ENCODE measurements around the genes NXT1 and CST4.

- PRO-cap, result bidirectional peak, plus-strand start at chr20:21304089, minus-strand start at chr20:21304054
Observed at GRCh38 chr20:21303925-21304179, 721 bp downstream of the XRN2 start.

DNA sequence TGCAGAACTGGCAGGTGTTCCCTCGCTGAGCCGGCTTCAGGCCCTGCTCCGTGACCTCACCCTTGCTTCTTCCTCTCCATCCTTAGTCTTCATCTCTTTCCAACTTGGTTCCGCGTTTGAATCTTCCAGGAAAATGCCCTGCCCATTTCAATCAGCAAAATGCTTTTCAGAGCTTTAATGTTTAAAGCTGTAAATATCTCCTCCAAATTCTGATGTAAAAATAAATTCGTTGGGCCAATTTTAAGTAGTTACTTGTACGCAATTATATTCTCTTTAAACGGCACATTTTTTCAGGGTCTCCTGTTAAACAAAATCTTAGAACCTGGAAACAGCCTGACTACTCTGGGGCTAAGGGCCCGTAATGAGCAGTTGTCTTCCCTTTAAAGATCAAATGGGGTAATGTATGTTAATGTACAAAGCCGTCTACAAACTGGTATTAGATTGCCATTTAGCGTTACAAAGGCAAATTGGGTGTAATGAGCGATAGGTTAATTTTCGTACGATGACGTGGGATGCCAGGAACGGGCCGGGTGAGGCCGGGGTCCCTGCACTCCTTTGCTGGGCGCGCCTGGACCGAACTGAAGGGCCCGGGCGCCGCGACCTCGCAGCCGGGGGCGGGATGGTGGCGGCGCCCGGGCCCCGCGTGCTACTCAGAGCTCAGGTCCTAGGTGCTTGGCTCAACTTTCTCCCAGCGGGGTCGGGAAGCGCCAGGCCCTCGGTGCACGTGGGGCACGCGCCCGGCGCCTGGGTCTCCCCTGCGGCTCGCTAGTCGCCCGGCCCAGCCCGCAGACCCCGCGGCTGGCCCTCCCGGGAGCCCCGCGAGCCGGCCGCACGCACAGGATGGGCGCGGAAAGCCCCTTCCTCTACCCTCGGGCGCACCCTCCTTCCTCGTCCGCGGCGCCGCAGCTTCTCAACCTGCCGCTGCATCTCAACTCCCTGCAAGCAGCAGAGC, 6.1 kb downstream of the NKX2-4 start:
- PRO-cap, result no peak

DNA sequence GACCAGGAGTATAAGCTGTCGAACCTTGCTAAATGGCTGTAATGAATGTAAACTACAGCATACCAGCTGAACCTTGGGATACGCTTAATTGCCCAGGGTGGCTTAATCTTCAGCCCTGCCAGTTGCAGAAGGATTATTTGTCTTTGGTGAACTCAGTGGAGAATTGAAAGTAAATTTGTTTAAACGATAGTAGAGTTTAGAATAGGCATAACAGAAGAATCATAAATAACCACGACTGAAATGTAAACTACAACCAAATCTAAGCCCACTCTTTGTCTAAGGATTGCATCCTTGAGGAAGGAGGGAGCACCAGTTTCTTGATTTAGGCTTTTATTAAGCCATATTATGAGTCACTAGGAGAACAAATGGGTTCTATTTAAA, 40.9 kb downstream of the NKX2-2 start:
- PRO-cap, result no peak

DNA sequence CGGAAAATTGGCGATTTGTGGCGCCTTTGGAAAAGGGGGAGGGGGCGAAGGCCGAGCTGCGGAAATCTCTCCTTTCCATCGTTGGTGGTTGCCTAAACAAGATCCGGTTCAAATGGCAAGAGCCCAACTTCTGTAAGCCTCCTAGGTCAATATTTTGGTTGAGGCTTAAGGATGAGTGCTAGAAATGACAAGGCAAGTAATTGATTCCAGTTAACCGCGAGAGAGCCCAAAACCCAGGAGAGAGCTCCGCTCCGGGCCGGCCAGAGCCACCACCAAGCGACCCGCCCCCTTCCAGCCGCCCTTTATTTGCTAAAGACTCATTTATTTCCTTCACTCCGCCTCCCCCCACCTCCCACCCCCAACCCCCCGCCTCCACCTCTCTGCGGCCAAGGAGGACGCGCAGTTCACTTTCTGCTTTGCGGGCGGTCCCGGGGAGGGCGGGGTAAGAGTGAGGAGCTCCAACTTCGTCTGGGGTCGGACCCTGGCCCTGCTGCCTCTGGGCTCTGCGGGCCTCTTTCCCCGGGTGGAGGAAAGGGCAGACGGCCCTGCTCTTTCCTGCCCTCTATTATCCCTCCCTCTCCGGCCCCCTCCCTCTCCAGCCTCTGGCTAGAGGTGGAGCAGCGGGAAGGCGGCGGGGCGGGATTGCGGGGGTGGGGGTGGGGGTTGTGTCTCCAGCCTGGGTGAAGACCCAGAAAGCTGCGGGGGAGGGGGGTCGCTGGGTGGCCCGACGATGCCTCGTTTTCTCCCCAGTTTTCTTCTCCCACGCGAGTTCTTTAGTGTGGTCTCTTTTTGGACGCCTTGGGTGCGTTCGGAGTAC, 965 bp upstream of the NKX2-2 start:
- PRO-cap, result no peak

DNA sequence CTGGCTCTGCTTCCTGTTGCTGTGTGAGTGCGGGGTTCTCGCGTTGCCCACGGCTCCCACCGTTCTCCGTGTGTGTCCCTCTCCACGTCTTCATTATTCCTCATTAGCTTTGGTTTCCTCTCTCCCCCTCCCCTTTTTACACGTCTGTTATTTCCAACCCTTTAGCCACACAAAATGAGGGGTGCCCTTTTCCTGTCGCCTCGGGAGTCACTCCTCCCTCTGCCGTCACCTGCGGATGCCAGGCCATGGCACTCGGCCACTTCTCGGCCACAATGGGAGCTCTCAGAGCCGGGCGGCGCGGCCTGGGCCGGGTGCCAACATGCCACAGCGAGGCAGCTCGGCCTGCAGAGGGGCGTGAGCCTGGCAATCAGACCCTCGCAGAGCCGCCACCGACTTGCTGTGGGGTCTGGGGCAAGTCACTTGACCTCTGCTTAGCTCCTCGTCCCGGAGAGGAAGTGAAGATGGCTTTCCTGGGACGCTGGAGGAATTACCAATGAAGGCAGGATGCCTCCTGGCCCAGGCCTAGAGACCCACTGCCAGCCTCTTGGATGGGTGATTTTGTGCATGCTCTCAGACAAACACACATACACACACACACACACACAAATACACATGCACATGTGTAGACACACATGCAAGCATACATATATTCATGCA, 94.5 kb upstream of the NKX2-2 start:
- PRO-cap, result no peak

- PRO-cap, result no peak
Observed at GRCh38 chr20:22371750-22372238, 212.6 kb downstream of the FOXA2 start.

DNA sequence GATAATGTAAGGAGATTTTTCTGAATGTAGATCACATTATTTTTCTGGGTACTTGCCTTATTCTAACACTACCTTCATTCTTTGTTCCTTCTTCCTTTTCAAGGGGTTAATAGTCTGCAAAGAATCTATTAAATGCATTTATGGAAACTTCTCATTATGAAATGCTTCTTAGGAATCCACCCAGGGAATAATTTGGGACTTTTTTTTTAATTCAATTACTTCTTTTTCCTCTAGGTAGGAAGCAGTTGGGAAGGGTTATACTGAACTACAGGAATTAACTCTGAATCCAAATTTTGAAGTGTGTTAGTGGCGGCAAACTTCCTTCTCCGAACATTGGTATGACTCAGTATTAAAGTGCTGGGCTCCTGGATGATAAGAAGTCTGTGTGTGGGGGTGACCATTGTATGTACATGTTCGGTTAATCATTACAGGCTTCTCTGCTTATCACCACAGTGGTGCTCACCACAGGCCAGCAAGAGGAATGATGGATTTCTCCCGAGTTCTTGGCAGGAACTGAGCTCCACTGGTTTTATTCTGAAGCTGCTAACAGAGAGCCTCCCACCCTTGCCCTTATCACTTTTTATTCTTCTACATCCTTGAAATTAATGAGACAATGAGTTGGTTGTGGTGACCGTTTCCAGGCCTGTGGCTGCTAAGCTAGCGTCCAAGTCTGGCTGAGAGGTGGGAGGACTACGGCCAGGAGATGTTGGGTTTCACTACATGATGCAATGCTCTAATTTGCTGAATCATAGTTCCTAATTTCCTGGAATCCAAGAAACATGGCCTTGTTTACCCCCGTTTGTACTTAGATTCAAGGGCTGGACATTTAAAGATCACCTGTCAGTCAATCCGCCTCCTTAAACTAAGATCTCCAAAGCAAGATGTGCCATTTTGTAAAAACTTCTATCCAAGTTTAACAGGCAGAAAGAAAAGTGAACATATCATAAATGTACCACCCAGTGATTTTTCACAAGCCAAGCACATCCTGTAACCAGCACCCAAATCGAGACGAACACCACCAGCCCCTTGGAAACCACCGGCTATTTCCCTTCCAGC, 172.7 kb downstream of the FOXA2 start:
- PRO-cap, result no peak

DNA sequence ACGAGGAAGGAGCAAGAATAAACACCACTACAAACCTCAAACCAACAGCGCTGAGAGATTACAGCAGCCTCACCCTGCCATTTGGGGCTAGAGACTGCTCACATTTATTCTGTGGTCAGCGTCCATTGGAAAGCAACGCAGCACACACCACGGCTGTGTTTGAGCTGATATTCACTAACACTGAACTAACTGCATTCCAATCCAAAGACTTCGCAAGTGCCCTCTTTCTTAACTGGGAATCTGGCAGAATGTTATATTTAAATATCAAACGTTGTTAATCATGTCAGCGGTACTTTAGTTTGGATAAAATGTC, 94.6 kb downstream of the FOXA2 start:
- PRO-cap, result no peak

DNA sequence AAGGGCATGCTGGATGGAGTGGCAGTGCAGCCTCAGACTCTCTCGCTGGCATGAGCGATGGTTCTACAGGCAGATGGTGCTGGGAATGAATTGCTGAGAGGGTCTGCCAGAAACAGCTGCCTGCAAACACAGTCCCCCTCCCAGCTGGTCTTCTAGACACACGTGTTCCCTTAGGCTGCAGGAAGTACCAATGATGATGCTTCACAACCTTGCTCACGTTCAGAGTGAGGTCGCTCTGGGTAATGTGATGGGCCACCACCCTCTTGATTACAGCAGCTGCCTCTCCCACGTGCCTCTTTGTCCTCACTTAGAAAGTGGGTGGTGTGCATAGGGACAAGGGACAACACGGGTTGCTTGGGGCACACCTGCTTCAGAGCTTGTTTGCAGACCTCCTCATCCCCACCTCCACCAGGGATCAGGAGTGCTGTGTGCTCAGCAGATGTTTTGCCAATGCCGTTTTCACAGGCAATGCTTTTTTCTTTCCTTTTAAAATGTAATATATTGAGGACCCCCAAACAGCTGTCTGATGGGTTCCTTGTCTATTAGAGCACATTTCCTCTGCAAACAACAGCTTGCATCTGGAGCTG, 84.6 kb downstream of the FOXA2 start:
- PRO-cap, result no peak

GRCh38 chr20:22525703-22526200, 58.6 kb downstream of the FOXA2 start:
- PRO-cap, result no peak

- PRO-cap, result no peak
Observed at GRCh38 chr20:22568710-22569333, 15.6 kb downstream of the FOXA2 start.

- PRO-cap, result no peak
Observed at GRCh38 chr20:23081598-23082098, 4.5 kb downstream of the CD93 start.

DNA sequence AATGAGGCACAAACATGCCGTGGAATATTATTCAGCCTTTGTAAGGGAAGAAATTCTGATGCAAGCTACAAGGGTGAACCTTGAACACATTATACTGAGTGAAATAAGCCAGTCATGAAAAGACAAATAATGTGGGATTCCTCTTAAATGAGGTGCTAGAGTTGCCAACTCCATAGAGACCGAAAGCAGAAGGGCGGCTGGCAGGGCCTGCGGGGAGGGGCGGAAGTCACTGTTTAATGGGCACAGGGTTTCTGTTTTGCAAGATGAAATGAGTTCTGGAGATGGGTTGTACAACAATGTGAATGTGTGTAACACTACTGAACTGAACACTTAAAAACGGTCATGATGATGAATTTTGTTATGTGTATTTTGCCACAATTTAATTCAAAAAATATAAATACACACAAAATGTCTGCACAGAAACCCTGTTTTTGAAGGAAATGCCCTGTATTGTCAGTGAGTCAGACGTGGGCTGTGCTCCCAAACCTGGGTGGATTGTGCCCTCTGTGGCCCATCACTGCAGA, 49.6 kb upstream of the CD93 start:
- PRO-cap, result no peak

- PRO-cap, result no peak
Observed at GRCh38 chr20:23136811-23137361, 50.8 kb upstream of the CD93 start.

GRCh38 chr20:23350702-23350989, at the start of gene NXT1:
NXT1 (plus strand) TSS chr20:23350791.
- PRO-cap, result bidirectional peak, plus-strand start at chr20:23350877, minus-strand start at chr20:23350662

DNA sequence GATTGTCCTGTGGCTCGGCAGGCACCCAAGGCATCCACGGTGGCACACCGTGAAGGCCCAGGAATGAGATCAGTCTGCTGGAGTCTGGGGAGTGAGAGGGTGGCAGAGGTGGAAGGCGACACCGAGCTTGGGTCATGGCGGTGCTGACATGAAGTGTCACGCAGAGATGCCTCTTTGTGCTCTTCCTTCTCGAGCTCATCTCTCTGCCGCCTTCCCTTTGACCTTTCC, 33.1 kb downstream of the CST8 start:
- PRO-cap, result no peak

GRCh38 chr20:23602164-23602554, 3.6 kb downstream of the CST9 start:
- PRO-cap, result no peak

- PRO-cap, result no peak
Observed at GRCh38 chr20:23631692-23631891, 6.2 kb downstream of the CST3 start.

DNA sequence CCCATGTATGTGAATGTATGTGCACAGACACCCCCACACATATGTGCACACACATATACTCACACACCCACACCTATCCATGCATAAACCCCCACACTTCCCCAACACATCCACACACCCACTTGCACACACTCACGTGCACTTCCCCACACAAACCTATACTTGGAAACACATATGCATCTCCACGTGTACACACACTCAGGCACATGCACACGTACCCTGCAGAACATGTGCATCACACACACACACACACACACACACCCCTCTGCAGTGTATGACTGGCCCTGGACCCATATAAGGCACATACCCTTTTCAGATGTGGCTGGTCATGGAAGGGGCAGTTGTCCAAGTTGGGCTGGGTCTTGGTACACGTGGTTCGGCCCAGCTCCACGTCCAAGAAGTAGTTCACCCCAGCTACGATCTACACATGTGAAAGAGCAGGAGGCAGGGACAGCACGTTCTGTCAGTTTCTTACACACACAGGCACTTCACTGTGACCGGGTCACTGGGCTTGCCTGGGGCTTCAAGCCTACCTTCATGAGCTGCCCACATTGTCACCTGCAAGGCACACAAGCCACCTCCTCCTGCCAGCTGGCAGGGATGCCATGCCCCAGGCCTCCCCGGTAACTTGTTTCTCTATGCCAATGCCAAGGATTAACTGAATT, 2.7 kb downstream of the CST3 start:
- PRO-cap, result no peak

DNA sequence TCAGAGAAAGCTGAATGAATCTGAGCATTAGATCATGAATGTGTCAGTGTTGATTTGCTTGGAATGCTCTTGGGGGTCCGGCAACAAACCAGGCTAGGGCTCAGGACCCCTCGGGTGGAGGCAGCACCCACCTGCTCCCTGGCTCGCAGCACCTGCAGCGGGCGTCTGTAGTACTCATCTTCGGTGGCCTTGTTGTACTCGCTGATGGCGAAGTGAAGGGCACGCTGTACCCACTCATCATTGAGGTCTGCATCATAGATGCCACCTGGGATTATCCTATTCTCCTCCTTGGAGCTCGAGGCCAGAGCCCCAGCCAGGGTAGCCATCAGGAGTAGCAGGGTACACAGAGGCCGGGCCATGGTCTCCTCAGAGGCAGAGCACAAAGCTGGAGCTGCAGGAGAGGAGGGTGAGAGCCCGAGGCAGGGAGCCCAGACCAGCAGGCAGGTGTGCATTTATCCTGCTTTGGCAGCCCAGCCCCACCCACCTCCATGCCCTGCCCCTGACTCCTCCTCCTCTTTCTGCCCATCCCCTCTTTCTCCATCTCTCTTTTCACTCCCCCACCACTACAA, at the start of gene CST4:
Gene CST4, minus strand, starts transcription at position 428 of the 569 bp plus-strand sequence.
- PRO-cap, result no peak

All from natural killer cell (primary cell).